H9 (cell line): Measurements from ENCODE around the genes ALKBH8, SLN and FDX1.

DNA sequence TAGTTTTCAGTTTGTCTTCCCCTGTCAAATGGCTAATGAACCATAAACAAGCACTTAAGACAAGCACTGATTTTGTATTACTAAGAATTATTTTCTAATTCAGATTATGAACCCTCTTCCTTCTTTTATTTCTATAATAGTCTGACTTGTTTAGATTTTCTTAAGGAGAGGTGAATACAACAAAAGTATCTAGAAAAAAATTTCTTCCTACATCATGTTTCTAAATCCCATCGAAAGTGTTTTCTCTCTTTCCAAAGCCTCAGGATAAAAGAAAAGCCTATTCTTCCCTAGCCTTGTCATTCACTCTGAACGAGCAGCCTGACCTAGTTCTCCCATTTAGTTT is 209.0 kb upstream of the GUCY1A2 start:
- PRO-cap: no peak

DNA sequence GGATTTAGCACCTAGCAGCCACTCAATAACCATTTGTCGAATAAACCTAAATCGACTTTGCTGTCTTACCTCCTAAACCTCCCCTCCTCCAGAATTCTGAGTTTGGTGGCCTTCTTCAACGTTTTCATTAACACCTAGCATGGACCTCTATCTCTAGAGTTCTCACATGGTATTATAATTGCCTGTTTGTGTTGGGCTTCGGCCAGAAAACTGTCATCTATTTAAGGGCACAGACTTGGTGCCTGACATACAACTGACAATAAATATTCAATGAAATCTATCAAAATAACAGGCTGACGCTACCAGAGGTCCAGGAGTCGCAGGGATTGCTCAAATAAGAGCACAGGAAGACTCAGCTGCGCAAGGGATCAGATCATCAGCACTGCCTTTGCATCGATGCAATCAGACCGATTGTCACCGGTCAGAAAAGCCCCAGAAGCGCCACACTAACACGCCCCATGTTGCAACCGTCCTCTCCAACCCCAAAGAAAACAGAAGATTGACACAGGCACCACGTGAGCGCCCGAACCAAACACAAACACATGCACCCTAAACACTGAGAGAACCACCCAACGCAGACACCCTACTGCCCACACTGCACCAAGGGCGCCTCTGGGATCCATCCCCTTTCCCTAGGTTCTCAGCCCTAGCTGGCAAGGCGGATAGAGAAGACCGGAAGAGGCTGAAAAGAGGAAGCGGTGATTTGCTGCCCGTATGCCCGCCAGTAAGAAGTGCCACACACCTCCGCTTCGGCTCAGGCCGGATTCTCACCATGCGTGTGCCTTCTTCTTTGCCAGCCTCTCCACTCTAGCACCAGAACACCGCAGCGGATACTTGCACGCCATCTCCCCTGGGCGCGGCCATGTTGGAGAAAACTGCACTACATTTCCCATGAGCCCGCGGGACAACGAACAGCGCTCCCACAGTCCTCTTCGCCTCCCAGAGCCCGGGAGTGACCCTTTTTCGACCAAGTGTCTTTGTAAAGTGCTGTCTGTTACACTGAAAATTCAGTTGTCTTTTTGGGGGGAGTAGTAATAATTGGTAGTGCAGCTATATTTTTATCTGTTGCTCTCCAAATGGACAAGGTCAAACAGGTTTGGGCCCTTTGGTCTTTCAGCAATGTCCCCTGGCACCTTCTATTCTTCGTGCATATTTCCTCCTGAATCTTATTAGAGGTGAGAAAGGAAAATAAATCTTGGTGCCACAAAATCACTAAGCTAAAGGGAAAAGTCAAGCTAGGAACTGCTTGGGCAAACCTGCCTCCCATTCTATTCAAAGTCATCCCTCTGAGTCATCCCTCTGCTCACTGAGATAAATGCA is at the start of gene ALKBH8:
TSS of gene ALKBH8 (minus strand) at position 877 of the 1,320 bp plus-strand sequence.
- PRO-cap: bidirectional peak, plus-strand start at position 343 of the sequence, minus-strand start at position 381 of the sequence; bidirectional peak, plus-strand start at position 593 of the sequence, minus-strand start at position 594 of the sequence; bidirectional peak, plus-strand start at position 942 of the sequence, minus-strand start at position 877 of the sequence

DNA sequence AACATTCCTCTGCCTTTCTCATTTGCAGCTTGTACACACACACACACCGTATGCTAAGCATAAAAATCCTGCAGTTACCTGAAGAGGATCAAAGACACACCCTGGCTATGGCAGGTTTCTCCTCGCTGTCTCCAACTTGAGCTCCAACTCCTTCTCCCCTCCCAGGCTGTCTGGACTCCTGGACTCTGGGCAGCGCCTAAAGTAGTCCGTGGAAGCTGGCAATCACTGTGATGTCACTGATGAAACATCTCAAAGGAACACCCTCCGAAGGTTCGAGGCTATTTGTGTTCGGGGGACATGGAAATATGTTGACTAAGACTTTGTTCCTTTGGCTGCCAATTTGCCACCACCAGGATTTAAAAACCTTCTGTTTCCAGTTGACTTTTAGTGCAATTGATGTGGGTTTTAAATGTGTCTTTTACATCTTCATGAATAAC is at the start of gene SLN:
TSS of gene SLN (minus strand) at position 172 of the 437 bp plus-strand sequence.
- PRO-cap: no peak

GRCh38 chr11:107840520-107841268 is 17.9 kb downstream of the SLC35F2 start:
- PRO-cap: bidirectional peak, plus-strand start at chr11:107840996, minus-strand start at chr11:107840841

- PRO-cap: no peak
These were observed 1.7 kb downstream of the SLC35F2 start for GRCh38 chr11:107856801-107857397.

GRCh38 chr11:108238964-108239572 is 16.2 kb downstream of the ATM start:
- PRO-cap: no peak

DNA sequence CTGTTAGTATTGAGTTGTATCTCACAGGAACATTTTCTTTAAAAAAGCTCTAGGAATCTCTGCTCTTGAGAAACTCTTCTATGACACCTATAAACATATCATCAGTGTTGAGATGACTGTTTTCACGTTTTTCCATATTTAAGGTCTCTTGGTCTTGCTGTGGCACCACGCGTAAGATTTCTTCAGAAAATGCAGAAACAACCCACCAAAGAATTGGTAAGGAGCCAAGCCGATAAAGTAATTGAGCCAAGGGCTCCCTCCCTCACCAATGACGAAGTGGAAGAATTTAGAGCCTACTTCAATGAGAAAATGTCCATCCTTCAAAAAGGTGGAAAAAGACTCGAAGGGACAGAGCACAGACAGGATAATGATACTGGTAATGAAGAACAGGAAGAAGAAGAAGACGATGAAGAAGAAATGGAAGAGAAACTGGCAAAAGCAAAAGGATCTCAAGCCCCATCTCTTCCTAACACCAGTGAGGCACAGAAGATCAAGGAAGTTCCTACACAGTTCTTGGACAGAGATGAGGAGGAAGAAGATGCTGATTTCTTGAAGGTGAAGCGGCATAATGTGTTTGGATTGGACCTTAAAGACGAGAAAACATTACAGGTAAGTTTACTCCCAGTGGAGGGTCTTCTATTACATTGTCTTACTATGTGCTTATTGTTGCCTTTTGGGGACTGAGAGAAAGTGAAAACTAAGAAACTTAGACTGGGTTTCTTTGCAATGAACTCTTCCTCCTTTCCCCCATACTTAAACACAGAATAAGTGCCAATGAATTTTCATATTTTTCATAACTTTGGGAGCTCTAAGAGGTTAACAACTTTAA is 58.2 kb downstream of the DDX10 start:
- PRO-cap: no peak

DNA sequence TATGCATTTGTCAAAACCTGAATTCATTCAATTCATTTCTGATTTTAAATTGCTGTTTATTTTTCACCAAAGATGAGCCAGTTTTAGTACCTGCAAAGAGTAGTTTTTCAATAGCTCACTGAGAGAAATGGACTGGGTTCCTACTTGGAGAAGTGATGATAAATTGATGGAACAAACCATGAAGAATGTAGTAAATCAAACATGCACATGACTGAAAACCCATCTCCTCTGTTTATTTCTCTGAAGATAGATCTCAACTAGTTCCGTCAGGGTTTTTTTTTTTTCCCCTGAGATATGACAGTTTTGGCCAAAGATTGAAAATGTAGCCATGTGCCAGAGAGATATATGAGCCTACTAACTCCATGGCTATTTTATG is 239.6 kb downstream of the DDX10 start:
- PRO-cap: no peak

GRCh38 chr11:108980718-108981080 is 315.8 kb downstream of the DDX10 start:
- PRO-cap: no peak

GRCh38 chr11:110091813-110092441 is 1.3 kb upstream of the ZC3H12C start:
- PRO-cap: no peak

DNA sequence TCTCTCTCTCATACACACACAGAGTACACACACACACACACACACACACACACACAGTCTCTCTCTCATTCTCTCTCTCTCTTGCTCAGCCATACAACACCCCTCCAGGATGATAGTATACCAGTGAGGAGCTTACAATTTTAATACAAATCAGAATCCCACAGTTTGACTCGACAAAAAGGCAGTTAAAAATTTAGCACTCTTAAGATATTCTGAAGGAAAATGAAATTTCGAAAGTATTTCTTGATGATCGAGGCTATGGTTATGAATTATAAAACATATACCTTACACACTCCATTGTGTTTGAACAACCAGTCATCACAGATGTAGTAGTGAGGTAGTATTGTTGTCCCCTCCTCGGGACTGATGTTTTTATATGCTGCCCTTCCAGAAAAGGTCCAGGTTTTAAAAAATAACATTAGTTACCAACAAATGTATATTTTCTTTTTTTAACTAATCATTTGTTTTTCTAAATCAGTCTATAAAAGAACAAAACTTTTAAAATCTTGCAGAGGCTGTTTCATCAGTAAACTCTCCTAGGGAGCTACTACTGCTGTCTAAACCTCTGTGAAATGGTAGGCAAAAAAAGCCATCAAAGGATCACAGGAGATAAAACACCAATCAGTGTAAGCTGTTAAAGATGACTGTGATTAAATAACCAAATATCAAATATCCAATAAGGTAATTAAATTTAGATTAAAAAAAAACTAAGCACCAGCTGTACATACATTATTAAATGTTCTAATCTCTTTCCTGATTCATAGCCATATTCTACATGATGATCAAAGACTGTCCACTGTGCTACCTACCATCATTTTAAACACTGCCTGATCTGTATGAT is 65.6 kb downstream of the RDX start:
- PRO-cap: no peak

DNA sequence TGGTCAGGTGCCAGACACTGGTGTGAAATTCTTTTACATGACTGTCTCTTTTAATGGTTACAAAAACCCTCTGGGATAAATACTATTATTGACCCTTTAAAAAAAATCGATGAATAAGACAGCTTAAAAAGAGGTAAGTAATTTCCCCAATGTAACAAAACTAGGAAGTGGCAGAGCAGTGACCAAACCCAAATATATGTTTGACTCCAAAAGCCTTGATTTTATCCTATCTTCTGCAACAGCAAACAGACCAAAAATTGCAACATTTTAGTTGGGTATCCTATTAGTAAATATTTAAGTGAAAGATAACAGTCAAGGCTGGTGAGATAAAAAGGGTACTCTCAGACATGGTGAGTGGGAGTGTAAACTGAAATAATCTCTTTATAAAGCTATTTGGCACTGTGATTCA is 1.8 kb upstream of the RDX start:
- PRO-cap: no peak

DNA sequence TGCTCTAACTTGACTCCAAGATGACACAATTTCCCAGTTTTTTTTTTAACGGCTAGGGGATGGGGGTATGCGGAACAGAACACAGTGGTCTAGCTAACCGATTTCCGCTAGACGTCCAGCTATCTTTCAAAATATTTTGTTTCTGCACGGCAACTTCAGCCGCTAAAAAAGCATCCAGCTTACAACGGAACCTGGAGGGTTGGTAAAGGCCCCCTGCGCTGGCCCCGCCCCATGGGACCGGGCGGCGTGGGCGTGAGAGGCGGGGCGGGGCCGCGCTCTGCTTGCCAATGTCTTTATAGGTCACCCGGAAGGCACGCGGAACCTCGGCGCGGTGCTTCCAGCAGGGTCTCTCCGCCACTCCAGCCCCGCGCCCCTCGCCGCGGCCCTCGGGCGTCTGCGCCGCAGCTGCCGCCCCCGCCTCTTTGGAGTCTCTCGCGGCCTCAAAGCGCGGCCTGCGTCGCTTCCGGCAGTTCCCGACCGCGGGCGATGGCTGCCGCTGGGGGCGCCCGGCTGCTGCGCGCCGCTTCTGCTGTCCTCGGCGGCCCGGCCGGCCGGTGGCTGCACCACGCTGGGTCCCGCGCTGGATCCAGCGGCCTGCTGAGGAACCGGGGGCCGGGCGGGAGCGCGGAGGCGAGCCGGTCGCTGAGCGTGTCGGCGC is at the start of gene FDX1:
TSS of gene FDX1 (plus strand) at position 314 of the 658 bp plus-strand sequence.
- PRO-cap: bidirectional peak, plus-strand start at position 469 of the sequence, minus-strand start at position 396 of the sequence

GRCh38 chr11:111132180-111132545 is 113.4 kb upstream of the POU2AF2 start:
- PRO-cap: no peak

DNA sequence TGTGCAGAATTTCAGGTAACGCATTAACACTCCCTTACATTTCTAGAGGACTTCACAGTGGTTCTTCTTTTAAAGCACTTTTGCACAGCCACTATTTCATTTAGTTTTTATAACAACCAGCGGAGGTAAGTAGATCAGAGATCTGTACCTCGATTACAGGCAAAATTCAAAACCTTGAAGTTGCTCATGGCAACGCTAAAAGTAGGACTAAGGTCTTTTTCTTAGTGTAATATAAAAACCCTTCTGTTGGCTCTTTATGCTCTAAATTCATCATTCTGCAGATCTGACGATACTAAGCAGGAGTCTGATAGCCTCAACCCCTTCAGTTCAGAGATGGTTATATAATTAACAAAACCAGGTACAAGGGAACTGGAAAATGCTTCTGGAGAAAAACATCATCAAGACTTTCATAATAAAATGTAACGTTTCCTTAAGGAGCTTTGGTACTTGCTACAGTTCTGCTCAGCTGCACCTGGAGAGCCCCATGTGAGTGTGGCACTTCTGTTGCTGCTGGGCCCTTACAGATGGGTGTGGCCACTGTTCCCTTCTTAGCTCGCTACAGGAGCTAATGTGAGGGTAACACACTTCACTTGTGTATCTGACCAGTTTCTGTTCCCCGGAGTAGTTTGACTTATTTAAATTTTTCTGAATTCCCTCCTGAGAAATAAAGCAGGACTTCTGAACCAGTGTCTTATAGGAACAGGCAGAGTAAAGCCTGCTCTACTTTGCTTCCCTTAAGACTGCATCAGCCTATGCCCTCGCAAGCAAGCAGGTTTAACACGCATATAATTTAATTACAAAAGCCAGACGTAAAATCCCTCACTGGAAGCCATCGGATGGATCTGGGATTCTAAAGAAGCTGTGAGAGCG is 3.9 kb downstream of the POU2AF3 start:
- PRO-cap: no peak

DNA sequence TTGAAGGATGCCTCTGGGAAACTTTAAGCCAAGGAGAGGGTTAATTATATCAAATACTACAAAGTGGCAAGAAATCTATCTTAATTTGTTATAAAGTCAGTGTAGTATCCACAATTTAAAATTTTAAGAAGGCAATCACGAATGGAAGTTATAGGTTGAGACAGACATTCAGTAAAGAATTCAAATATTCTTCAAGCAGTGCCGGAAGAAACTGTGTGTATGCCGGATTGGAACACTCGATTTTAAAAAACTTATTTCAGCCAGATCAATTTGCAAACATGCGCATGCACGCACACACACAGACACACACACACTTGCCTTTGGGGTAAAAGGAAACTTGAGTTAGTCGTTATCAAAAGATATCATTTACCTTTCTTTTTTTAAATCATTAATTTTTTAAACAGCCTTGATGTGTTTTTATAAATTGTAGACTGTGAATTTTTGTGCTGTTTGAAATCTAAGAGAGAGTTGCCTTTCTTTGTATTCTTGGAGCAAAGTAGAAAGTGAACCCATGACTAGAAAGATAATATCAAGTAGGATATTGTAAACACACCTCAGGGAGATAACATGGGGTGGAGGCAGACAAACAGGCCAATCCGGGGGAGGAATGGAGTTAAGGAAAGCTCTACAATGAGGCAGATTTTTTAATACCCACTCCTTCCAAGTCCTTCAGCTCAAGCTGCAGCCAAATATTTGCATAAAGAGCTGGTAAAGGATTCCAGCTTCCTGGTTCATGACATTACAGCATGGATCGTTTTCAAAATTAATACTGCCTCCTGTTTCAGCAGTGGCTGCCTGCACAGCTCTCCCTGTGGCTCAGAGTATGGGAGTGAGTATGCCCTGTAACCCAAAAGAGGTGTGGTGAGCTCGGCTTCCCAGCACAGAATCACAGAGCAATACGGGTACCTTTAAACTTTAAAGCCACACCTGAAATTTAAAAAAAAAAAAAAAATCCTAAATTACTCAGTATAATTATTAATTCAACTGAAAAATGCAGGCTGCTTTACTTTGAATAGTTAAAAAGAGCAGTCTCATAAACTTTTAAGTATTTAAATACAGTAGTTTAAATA is 4.9 kb downstream of the POU2AF3 start:
- PRO-cap: no peak

- PRO-cap: no peak
These were observed 11.7 kb downstream of the POU2AF3 start for GRCh38 chr11:111309982-111310562.

GRCh38 chr11:111729065-111729346 is 37.2 kb downstream of the PPP2R1B start:
- PRO-cap: no peak

- PRO-cap: no peak
These were observed 31.9 kb downstream of the PPP2R1B start for GRCh38 chr11:111733972-111735036.

DNA sequence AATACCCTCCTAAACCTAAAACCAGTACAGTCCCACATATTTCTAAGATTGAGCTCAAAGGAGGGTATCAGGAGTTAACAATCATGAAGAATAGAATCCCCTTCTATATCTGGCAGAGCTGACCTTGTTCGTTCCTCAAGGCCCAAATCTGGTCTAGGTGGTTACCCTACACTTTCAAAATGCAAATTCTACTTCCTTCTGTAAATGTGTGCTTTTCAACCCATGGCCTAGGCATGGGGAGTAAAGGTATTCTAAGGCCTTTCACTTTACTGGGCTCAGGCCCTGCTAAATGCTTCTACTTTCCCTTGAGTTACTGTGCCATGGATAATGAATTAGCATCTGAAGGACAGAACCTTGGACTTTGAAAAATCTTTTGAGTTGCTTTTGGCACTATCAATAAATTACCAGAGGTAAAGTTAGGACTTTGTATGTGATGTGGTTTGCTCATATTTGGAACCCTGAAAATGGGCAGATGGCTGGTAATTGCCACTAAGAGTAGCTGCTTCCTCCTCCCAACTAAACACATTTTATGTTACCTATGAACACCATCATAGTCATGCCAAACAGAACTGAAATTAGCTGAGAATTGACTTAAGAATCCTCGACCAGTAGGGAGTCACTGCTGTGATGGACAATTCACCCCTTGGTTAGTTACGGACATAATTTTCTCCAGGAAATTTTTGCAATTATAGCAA is 10.6 kb upstream of the PPP2R1B start:
- PRO-cap: no peak